Camera-type eye (tissue), 1 donor: ENCODE measurements around a stretch of chr6.

GRCh38 chr6:160137046-160137711 lies 15.6 kb downstream of the SLC22A1 start:
- RAMPAGE, long total RNA: no peak

- RAMPAGE, long total RNA: no peak
Observed at GRCh38 chr6:160431430-160431890, 83.3 kb downstream of the SLC22A3 start.

DNA sequence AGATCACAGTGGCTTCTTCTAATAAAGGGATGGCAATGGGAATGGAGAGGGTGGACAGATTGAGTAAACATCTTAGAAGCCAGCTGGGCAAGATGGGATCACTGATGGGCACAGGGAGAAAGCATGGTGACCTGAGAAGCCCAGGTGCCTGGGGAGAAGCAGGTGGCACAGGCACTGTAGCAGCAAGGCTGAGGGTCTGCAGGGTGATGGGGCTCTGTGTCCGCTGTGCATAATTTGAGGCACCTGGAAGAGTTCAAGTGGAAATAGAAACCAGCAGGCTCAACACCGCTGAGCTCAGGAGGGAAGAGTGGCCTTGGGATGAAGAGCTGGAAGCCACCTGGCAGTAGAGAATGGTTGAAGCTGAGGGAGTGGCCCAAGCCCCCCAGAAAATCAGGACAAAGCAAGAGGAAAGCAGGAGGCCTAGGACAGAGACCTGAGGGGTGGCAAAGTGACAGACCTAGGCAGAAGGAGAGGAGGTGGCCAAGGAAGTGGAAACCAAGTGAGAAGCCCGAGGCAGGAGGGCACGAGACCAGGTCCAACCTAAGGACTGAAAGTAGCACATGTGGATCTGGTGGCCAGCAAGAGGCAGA lies 97.5 kb downstream of the SLC22A3 start:
- RAMPAGE, long total RNA: no peak

GRCh38 chr6:160510876-160511662 lies 153.0 kb downstream of the LPA start:
- RAMPAGE, long total RNA: no peak

DNA sequence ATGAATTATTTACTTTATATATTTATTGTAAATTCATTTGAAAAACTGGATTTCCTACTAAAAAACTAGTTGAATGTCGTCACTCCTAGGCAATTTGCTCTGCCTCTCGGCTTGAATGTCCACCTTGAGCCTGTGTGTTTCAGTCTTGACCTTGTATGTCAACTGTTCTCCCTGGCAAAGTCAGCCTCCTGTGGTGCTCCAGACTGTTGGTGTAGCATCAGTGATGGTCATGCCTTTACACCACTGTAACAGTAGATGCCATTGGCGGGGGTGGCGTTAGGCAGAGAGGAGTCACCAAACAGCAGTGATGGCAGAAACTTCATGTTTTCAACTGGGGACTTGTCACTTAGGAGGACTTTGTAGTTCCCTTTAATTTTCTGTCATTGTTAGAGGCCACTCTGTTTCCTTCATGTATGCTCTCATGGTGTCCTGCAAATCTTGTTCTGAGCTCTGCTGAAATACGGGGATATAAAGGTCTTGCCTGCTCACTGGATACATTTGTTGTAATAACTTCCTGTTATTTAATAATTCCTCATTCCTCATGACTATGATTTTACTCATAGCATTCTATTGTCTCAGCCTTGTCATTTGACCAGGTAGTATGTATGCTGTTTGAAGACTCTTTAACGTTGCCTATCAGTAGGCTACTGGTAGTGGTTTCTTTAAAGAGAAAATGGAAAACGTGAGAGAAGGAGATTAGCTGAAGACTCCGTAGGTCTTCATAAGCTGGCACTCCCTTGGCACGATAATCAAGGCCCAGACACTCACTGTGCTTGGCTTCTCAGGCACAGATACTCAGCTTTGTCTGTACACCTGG lies 4.6 kb downstream of the MAP3K4 start:
- RAMPAGE, long total RNA: no peak

DNA sequence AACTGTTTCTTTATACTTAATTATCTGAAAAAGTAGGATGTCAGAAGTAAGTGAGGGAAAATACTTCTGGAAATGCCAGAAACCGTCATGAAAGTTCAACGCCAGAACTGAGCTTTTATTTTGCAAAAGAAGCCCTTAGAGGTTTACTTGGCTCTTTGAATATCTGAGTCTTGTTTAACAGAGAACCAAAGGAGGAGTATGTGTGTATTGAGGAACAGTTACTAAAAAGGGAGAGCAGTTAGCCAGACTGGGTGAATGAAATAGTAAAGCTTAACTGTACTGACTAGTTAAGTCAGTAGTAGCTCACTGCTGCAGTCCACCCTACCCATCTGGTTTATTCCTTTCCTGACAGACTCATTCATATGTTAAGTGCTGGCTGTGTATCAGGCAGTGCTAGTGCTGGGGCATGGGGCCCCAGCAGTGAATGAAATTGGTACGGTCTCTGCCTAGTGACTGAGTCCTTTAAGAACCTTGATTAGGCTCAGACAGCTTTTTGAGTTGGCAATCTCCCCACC lies 20.0 kb downstream of the MAP3K4 start:
- RAMPAGE, long total RNA: no peak

GRCh38 chr6:161067876-161068768 lies 76.6 kb downstream of the MAP3K4 start:
- RAMPAGE, long total RNA: no peak

- RAMPAGE, long total RNA: no peak
Observed at GRCh38 chr6:161254717-161255484, 19.0 kb downstream of the AGPAT4 start.

DNA sequence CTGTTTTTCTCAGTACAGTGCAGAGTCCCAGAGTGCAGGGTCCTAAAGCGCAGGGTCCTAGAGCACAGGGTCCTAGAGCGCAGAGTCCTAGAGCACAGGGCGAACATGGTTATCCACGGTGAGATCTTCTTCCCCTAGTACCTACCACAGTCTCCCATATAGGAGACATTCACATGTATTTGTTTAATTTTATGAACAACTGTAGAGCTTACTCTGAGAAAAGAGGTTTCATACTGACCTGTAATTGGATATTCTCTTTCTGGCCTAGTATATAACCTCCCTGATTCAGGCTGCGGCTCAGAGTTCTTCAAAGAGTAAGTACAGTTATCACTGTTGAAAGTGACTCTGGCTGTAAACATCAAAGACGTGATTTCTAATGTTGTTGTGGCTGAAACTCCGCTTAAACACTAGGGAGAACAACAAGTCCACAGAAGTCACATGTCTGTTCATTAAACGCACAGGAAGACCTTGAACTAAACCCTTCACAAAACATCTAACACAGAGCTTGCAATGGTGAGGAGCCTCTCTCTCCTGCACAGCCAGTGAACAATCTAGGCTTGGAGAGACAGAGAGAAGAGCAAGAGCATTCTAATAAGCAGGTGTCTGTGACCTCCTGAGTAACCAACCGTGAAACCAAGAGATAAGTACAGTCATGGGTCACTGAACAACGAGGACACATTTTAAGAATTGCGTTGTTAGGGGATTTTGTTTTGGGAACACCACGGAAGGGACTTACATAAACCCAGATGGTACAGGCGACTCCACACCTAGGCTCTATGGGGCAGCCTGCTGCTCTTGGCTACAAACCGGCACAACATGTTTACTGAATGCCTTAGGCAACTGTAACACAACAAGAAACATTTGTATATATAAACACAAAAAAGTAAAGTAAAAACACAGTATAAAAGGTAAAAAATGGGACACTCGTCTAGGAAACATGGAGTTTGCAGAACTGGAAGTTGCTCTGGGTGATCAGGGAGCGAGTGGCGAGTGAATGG lies 249.3 kb downstream of the PRKN start:
- RAMPAGE, long total RNA: no peak

- RAMPAGE, long total RNA: no peak
Observed at GRCh38 chr6:162679653-162680174, 47.9 kb downstream of the PRKN start.

- RAMPAGE, long total RNA: no peak
Observed at GRCh38 chr6:163191358-163192401, 222.8 kb upstream of the QKI start.

- RAMPAGE, long total RNA: no peak
Observed at GRCh38 chr6:163209141-163209508, 205.4 kb upstream of the QKI start.

DNA sequence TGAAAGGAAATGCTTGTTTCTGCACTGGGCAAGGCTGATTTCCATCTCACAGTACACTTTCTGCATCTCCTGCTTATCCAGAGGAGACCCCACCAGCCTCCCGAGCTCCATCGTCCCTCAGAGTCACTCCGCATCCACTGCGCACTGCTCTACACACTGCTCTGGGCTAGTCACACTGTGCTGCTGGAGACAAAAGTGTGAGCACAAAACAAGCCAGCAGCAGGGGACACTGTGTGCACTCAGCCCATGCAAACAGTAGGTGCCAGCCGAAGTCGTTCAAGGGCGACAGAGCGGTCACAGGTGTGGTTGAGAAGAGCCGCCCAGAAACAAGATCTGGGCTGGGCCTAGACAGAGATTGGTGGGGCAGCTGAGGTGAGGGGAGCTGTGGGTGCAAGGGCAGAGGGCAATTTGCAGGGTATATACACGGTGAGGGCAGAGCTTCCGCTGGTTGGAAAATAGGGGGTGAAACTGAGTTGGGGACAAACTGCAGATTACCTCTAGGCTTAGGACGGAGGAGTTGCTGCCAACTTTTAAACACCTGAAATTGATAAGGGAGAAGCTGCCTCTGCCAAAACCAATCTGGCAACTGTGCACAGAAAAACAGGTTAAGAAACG lies 150.2 kb upstream of the QKI start:
- RAMPAGE, long total RNA: no peak

GRCh38 chr6:163289033-163289374 lies 125.5 kb upstream of the QKI start:
- RAMPAGE, long total RNA: no peak

DNA sequence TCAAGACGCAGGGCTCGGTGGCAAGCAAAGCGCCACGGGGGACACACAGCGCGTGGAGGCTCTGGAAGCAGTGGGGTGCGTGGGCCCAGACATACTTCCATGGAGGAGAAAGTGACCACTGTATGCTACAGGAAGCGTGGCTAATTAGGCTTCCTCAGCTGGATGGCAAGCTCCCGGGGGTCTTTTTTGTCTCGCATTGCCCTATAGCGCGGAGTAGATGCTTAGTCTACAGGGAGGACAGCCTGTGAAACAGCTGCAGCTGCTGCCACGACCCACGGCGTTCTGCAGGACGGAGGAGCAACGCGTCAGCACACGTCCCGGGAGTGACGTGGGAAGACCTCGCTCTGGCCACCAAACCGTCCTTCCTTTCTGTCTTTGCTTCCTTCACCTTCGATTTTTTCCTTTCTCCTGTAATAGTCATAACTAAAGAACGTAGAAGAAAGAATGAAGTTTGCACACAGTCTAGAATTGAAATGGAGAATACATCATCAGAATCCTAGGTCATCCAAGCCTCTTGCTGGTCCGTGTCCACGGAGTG lies 104.2 kb upstream of the QKI start:
- RAMPAGE, long total RNA: no peak

- RAMPAGE, long total RNA: no peak
Observed at GRCh38 chr6:163314619-163315208, 99.8 kb upstream of the QKI start.

- RAMPAGE, long total RNA: no peak
Observed at GRCh38 chr6:163387333-163387826, 27.1 kb upstream of the QKI start.

- RAMPAGE, long total RNA: no peak
Observed at GRCh38 chr6:163404402-163405558, 9.7 kb upstream of the QKI start.

- RAMPAGE, long total RNA: no peak
Observed at GRCh38 chr6:163424081-163424769, 9.7 kb downstream of the QKI start.

GRCh38 chr6:163466117-163467198 lies 51.9 kb downstream of the QKI start:
- RAMPAGE, long total RNA: no peak